ENCODE data around the genes ZNF534, ZNF701 and ZNF525.

DNA sequence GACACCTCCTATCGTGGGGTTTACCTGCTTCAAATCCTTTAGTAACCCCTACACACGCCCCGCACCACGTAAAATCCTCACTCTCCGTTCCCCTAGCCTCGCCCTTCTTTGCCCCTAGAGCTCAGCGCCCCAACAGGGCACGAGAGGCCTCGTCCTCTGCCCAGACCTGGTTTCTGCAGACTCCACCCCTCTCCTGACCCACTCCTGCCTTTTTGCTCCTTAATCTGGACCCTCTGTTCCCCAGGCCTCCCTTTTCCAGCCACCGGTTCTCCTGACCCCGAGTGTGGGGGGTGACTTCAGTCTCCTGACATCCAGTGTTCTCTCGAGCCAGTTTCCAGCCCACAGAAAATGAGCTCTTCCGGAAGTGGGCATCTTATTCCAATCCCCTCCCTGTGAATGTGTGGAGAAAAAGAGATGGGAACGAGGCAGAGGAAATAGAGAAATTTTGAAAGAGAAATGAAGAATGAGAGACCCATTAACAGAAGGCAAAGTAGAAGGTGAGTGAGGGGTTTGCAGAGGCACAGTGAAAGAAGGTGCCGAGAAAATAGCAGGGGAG lies 552 bp downstream of the ZNF528 start:
- RRBS, 2 experiments = 8 to 12% methylated on average over 3 of the region's 15 CpGs

DNA sequence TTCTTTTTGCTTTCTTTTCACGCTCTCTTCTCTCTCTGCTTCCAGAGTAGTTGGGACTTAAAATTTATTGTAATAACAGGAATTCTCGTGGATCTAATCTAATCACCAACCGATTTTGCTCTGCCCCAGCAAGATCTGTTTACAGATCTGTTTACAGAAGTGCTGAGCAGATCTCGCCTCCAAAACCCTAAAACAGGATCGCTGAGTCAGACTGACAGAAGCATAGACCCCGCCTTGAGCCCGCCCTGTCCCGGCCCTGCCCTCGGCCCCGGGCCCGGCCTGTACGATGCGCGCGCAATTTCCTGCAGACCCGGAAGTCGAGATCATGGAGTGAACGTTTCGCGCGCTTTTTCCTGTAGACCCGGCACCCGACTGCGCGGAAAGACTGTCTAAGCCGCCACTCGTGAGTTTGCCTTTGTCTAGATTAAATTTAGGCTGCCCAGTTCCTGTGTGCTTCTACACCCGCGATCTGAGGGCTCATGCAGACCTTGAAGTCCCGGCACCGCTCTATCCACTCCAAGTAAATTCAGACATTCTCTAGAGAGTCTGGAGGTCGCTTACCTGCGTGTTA lies at the start of gene ZNF534:
Gene ZNF534, plus strand, starts transcription at position 307 of the 571 bp plus-strand sequence.
- RRBS, 2 experiments = 66 to 73% methylated on average over 10 of the region's 33 CpGs

- RRBS, 2 experiments = no CpG with 5 or more reads among the region's 24 CpGs
These were observed 9.0 kb downstream of the ZNF808 start for GRCh38 chr19:52536440-52536958.

- RRBS, 2 experiments = no CpG with 5 or more reads among the region's 62 CpGs
These were observed at the start of gene ZNF701 for GRCh38 chr19:52569942-52571071. ZNF701 (plus strand) TSS chr19:52570287.

GRCh38 chr19:52600664-52601646 lies 30.9 kb downstream of the ZNF701 start:
- RRBS, 2 experiments = under 1 to 2% methylated on average over 7 of the region's 53 CpGs

DNA sequence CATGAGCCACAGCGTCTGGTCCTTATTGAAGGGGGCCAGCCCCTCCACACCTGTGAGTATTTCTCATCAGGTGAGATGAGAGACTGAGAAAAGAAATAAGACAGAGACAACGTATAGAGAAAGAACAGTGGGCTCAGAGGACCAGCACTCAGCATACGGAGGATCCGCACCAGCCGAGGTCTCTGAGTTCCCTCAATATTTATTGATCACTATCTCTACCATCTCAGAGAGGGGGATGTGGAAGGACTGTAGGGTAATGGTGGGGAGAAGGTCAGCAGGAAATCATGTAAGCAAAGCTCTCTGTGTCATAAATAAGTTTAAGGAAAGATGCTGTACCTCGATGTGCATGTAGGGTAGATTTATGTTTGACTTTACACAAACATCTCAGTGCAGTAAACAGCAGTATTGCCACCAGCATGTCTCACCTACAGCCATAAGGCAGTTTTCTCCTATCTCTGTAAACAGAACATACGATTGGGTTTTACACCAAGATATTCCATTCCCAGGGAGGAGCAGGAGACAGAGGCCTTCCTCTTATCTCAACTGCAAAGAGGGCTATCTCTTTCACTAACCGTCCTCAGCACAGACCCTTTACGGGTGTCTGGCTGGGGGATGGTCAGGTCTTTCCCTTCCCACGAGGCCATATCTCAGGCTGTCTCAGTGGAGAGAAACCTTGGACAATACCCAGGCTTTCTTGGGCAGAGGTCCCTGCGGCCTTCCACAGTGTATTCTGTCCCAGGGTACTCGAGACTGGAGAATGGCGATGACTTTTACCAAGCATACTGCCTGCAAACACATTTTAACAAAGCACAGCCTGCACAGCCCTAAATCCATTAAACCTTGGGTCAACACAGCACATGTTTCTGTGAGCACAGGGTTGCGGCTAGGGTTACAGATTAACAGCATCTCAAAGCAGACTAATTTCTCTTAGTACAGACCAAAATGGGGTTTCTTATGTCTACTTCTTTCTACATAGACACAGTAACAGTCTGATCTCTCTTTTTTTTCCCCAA lies 11.0 kb downstream of the ZNF611 start:
- RRBS, 2 experiments = no CpG with 5 or more reads among the region's 14 CpGs

- RRBS, 2 experiments = no CpG with 5 or more reads among the region's 22 CpGs
These were observed 16.3 kb downstream of the ZNF816 start for GRCh38 chr19:52946370-52946841.

DNA sequence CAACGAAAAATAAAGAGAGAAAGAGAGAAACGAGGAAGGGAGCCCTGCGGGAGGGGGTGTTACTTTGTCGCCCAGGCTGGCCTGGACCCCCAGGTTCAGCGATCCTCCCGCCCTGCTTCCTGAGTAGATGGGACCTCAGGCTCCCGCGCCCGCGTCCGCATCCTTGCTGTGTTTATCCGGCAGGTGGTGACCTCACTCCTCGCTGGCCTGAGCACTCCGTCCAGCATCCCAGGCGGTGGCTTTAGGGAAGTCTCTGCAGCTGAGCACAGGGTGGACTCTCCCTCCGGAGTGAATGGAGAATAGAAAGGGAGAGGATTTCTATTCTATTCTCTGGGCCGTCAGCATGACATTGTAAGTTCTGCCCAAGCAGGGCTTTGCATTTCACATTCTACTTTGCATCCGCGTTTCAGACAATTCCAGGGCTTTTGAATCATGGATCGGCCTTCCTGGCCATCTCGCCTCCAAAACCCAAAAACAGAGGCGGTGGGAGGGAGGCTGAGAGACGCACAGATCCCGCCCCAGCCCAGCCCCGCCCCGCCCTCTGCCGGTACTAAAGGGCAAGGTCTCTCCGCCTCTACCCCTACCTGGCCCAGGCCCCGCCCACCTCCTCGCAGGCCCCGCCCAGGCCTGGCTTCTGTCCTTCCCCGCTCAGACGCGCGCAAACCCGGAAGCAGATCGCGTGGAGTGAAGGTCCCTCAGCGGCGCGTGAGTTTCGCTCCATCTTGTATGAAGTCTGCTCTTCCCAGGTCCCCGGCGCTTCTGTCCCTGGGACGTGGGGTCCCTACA lies at the start of gene ZNF525:
Gene ZNF525, plus strand, starts transcription at position 651 of the 786 bp plus-strand sequence.
- RRBS, 2 experiments = under 1 to 4% methylated on average over 6 to 8 of the region's 45 CpGs

DNA sequence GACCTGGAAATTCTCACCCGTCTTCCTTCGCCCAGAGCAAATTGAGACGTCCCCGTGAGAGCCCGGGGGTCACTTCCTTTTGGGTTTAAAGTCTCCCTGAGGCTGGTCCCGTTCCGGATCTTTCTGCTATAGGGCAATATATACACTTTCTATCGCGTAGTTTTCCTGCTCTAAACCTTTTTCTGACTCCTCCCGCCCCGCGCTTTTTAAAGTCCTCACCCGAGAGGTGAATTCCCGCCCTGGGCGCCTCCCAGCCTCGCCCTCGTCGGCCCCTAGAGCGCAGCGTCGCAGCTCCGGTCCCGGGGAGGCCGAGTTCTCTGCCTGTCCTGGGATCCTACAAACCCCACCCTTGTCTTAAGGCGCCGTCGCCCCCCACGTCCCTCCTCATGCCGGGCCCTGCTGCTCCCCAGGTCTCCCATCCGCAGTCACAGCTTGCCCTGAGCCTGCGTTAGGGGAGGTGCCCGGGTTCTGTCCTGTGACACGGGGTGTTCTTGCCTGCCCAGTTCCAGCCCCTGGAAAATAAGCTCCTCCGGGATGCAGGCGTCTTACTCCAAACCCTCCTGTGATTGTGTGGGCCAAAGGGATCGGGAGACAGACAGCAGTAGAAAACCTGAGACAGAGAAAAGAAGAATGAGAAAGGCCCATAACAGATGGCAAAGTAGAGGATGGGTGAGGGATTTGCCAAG lies 479 bp downstream of the ZNF525 start:
- RRBS, 2 experiments = 1 to 3% methylated on average over 4 of the region's 36 CpGs

- RRBS, 2 experiments = 36 to 43% methylated on average over 13 of the region's 31 CpGs
These were observed 4.9 kb upstream of the ZNF765 start for GRCh38 chr19:53389946-53390549.

- RRBS, 2 experiments = 19 to 27% methylated on average over 6 to 9 of the region's 25 CpGs
These were observed 4.2 kb upstream of the ZNF813 start for GRCh38 chr19:53463251-53463837.

DNA sequence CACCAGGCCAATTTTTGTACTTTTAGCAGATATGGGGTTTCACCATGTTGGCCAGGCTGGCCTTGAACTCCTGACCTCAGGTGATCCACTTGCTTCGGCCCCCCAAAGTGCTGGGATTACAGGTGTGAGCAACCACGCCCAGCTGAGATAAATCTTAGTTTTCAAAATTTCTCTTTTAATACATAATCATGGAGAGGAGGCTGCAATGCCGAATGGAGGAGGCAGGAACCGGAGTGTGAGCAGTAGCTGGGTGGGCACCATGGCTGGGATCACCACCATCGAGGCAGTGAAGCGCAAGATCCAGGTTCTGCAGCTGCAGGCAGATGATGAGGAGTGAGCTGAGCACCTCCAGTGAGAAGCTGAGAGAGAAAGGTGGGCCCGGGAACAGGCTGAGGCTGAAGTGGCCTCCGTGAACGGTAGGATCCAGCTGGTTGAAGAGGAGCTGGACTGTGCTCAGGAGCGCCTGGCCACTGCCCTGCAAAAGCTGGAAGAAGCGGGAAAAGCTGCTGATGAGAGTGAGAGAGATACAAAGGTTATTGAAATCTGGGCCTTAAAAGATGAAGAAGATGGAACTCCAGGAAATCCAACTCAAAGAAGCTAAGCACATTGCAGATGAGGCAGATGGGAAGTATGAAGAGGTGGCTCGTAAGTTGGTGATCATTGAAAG lies 11.7 kb downstream of the ZNF813 start:
- RRBS, 2 experiments = no CpG with 5 or more reads among the region's 12 CpGs

DNA sequence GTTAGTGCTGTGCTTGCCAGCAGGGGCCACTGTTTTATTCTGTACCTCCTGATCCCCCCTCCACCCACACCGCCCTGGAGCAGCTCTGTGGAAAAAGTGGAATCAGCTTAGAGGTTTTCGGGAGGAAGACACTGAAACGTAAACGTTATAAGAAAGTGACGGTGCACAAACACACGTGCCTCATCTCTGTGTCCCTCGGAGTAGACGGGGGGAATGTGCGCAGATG lies 33.6 kb upstream of the ZNF331 start:
- RRBS, 2 experiments = no CpG with 5 or more reads among the region's 9 CpGs

DNA sequence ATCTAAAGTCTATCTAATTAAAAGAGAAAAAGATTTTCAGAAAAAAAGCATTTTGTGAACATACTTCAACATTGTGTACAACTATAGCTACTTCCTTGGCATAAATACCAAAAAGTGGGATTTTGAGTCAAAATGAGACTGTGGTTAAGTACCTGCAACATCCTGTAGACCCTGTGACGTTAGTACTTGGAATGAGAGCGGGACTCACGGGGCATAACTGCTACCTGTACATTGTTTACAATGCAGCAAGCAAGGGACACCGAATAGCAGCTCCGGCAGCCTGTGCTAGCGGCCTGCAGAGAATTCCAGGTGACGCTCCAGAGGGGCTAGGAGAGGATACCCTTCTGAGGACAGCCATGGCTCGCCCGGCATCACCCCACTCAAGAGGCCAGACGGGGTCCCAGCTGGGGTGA lies 860 bp upstream of the ZNF331 start:
- RRBS, 2 experiments = 32 to 40% methylated on average over 2 of the region's 10 CpGs

- RRBS, 2 experiments = no CpG with 5 or more reads among the region's 5 CpGs
These were observed 19.5 kb downstream of the ZNF331 start for GRCh38 chr19:53557583-53557782.

GRCh38 chr19:53558299-53559278 lies 20.6 kb downstream of the ZNF331 start:
- RRBS, 2 experiments = no CpG with 5 or more reads among the region's 7 CpGs

DNA sequence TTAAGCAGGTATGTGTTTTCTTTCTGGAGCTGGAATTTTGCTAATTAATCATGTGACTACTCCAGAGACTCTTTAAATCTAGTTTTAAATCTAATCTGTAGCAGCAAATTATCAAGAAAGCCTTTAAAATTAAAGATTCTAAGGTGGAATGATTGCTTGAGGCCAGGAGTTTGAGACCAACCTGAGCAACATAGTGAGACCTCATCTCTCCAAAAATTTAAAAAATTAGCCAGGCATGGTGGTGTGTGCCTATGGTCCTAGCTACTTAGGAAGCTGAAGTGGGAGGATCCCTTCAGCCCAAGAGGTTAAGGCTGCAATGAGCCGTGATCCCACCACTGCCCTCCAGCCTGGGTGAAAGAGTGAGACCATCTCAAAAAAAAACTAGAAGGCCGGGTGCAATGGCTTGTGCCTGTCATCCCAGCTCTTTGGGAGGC lies 23.6 kb downstream of the ZNF331 start:
- RRBS, 2 experiments = no CpG with 5 or more reads among the region's 2 CpGs

GRCh38 chr19:53621704-53622503 lies 9.9 kb upstream of the DPRX start:
- RRBS, 2 experiments = no CpG with 5 or more reads among the region's 8 CpGs

GRCh38 chr19:53830850-53831049 lies 6.6 kb upstream of the NLRP12 start:
- RRBS, 2 experiments = no CpG with 5 or more reads among the region's 2 CpGs

DNA sequence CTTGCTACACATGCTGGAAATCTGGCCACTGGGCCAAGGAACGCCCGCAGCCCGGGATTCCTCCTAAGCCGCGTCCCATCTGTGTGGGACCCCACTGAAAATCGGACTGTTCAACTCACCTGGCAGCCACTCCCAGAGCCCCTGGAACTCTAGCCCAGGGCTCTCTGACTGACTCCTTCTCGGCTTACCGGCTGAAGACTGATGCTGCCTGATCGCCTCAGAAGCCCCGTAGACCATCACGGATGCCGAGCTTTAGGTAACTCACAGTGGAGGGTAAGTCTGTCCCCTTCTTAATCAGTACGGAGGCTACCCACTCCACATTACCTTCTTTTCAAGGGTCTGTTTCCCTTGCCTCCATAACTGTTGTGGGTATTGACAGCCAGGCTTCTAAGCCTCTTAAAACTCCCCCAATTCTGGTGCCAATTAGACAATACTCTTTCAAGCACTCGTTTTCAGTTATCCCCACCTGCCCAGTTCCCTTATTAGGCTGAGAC lies 9.8 kb upstream of the NLRP12 start:
- RRBS, 2 experiments = no CpG with 5 or more reads among the region's 14 CpGs

Data from bronchial epithelial cell (primary cell).